Skeletal muscle satellite cell (primary cell): ENCODE measurements around a stretch of chr9.

DNA sequence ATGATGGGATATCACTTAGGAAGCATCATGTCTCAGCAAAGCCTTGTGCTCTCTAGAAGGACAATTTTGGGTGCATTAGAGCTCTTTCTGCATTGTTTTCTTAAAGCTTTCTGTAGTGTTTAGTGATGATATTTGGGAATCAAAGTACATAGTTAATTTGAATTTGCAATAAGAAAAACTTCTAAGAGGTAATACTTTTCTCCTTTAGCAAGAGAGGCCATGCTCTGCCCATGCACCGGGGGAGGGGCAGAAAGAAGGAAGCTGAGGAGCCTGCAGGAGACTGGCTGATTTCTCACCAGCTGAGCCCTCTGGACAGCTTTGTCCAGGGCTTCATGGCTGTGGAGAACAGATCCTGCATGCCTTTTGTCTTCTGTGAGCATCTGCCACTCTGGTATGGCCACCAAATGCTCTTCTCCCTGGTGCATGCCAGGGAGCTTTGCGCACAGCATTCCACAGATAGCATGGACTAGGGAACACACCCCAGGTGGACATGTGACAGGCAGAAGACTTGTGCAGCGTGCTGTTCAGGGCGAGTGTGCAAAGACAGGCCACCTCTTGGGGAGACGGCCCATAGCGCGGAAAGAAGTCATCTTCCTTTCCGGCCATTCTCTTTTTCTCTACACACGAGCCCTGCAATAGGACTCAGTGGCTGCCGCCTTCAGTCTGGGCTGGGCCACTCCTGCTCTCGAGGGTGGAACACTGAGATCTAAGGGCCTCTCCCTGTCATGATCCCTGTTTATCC is 56.5 kb downstream of the GADD45G start:
- CAGE, long polyA plus RNA: no peak

GRCh38 chr9:89666812-89667441 is 62.1 kb downstream of the GADD45G start:
- CAGE, long polyA plus RNA: no peak

DNA sequence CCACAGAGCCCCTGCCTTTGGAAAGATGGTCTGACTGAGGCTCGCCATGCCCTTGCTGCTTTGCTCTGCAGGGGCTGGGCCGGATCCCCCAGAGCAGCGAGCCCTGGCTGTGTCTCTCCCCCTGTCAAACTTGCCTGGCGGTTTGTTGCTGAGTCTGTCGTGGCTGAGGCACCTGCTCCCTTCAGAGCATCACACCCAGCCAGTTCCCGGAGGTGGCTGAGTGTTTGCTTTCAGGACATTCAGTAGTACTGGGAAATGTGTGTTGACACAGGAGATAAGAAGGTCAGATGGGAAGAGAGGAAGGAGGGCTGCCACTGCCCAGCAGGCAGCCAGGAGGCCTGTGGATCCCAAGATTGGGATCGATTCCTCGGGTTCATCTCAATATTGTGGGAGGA is 62.9 kb downstream of the GADD45G start:
- CAGE, long polyA plus RNA: no peak

DNA sequence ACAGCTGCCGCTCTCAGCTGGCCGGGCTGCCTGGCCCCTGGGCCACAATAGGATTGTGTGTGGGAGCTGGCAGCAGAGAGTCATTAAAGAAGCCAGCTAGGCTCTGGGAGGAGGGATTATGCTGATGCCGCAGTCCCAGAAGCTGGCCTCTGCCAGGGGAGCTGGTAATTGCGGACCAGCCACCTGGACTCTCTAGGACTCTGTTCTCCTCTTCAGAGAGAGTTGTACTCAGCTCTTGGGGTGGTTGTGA is 145.5 kb downstream of the GADD45G start:
- CAGE, long polyA plus RNA: no peak

- CAGE, long polyA plus RNA: no peak
These were observed 173.6 kb downstream of the GADD45G start for GRCh38 chr9:89778447-89778820.

GRCh38 chr9:89999284-90000438 is 394.8 kb downstream of the GADD45G start:
- CAGE, long polyA plus RNA: no peak

GRCh38 chr9:90044563-90045026 is 439.8 kb downstream of the GADD45G start:
- CAGE, long polyA plus RNA: no peak

DNA sequence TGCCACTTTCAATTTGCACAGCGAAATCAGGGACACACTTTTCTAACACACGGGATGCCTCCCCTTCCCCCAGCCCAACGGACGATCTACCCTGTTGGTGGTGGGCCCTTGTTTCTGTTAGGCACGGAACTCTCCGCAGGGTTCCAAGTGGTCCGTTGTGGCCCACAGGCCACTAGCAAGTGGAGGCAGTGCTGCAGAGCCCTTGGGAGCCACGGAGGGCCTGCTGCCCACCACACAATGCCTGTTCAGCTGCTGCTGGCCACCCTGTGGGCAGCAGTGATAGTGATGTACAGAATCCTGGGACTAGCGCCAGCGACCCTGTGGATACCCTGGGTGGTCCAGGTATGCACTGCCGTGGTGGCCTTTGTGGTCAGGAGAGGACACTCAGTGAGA is 58.9 kb downstream of the DIRAS2 start:
- CAGE, long polyA plus RNA: no peak

DNA sequence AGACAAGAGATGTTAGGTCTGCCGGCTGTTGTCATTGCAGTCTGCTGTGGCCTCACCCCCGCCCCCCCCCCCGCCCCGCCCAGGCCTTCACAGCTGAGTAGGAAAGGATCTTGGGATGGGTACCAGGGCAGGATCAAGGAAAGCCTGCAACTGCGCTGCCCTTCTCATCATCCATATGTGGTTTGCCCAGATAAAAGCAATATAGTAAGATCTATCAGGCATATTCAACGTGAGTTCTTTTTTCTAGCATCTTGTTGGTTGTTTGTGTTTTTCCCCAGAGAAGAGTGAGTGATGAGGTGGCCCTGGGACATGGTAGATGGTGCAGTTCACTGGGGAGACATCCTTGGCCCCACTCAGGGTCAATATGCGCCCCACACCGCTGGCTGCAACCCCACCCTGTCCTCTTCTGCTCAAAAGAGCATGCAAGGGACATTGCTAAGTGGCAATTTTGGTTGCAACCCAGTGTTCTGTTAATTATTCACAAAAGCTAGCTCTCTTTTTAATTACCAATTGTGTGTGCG is 26.6 kb downstream of the SYK start:
- CAGE, long polyA plus RNA: no peak

GRCh38 chr9:90835062-90835485 is 33.5 kb downstream of the SYK start:
- CAGE, long polyA plus RNA: no peak

GRCh38 chr9:90964947-90965702 is 163.5 kb downstream of the SYK start:
- CAGE, long polyA plus RNA: no peak

GRCh38 chr9:90998451-90998928 is 196.9 kb downstream of the SYK start:
- CAGE, long polyA plus RNA: no peak

GRCh38 chr9:90999752-91000594 is 198.4 kb downstream of the SYK start:
- CAGE, long polyA plus RNA: no peak

DNA sequence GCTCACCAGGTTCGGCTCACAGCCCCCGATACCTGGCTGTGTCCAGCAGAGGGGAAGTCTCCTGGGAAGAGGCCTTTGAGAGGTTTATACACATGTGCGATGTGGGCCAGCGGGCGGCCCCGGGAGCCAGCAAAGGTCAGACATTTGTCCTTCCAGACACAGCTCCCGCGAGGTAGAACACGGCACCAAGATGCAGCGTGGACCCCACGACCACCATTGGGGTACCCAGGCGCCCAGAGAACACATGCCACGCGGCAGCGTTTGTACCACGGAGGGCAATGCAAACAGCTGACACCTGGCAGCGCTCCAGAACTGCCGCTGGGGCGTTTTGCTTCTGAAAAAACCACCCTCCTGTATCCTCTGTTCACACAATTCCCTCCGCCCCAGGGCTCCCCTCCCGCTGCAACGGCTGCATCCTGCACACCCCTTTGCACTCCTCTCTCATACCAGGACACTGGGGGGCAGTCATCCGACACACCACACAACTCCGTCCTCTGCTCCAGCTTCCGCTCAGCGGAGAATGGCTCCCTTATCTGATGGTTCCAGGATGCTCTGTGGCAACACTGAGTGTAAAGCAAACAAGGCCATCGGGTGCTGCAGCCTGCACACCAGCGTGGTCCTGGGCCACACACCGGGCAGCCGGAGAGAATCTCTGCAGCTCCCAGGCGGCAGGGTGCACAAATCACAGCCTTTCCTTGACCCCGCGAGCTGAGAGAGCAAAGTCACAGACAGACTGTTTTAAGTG is 235.4 kb downstream of the SYK start:
- CAGE, long polyA plus RNA: no peak

- CAGE, long polyA plus RNA: no peak
These were observed 197.0 kb downstream of the AUH start for GRCh38 chr9:91164552-91165278.

DNA sequence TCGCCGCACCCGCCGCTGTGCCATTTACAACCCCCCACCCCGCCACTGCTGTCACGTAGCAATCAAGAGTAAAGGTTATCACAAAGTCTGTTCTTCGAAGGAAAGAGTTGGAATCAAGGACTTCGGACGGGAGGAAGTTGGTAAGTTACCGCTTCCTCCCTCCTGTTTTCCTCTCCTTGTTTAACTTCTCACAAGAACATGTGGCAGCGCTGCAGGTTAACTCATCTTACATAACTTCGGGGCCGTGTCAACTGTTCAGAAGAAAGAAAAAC is 167.7 kb downstream of the AUH start:
- CAGE, long polyA plus RNA: no peak

DNA sequence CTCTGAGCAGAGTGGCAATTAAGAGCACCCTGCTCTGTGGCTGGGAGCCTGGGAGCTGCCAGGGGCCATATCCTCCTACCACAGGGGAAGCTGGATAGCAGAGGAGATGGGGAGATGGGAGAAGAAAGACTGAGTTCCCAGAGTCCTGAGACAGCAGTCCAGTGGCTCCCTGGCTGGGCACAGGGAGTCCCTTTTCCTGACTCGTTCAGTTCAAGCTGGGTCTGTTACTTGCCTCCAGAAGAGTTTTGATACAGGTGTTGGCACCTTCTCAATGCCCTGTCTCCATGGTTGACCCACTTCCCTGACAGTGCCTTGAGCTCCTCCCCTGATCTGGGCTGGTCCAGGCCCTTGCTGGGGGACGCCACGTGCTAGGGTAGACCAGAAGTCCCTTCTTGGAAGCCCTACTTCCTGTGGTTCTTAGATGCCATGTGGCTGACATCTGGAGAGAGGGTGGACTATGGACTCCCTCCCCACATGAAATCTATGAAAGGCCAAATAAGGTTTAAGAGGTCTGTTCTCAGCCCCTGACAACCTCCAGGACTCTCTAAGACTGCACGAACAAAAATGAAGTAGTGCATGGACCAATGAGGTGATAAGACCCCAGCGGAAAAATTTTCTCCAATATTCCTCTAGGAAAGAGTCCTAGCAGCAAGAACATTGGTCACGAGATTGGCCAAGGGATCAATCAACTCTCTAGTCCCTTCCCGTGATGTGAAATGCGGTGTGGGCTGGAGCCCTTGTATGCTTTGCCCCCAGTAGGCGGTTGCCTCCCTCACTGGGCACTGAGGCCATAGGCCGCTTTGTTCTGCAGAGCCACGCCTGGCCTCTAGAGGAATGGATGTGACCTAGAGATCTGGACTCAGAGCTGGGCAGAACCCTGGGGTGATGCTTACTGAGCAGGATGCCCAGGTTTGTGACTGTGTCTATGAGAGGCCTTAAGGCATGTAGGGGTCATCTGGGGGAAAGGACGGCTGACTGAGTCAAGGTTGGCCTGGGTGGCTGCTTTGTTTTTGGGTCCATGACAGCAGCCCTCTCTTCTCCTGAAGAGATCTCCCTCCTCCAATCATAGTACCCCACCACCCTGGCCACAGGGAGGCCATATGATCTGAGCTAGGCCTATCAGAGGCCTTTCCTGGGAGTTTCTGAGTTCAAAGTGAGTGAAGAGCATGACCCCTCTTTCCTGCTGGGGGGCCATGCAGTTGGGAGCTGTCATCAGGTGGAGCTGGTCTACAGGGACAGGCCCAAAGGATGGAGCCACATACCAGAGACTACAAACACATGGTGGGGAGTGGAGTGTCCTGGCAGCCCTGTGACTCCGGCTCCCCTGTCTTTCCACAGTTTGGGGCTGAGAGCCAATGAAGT is 165.8 kb downstream of the AUH start:
- CAGE, long polyA plus RNA: no peak

GRCh38 chr9:91298419-91298913 is 63.3 kb downstream of the AUH start:
- CAGE, long polyA plus RNA: no peak

DNA sequence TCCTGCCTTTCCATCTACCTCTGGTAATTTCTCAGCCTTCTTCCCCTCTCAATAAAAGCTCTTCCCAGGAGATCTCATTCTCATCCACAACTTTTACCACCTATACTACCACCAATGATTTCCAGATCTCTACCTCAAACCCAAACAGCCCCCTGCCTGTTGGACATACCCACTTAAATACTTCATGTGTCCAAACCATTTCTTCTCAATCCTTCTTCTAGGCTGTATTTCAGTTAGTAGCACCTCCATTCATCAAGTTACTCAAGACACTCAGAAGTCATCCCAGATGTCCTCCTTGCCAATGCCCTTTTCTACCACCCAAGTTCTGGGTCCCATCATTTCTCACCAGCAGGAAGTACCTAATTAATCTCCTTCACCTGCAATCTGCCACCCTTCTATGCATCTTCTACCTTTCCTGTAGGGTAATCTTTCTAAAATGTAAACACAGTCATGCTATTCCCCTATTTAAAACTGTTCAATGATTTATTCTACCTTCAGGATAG is 61.5 kb downstream of the AUH start:
- CAGE, long polyA plus RNA: no peak

DNA sequence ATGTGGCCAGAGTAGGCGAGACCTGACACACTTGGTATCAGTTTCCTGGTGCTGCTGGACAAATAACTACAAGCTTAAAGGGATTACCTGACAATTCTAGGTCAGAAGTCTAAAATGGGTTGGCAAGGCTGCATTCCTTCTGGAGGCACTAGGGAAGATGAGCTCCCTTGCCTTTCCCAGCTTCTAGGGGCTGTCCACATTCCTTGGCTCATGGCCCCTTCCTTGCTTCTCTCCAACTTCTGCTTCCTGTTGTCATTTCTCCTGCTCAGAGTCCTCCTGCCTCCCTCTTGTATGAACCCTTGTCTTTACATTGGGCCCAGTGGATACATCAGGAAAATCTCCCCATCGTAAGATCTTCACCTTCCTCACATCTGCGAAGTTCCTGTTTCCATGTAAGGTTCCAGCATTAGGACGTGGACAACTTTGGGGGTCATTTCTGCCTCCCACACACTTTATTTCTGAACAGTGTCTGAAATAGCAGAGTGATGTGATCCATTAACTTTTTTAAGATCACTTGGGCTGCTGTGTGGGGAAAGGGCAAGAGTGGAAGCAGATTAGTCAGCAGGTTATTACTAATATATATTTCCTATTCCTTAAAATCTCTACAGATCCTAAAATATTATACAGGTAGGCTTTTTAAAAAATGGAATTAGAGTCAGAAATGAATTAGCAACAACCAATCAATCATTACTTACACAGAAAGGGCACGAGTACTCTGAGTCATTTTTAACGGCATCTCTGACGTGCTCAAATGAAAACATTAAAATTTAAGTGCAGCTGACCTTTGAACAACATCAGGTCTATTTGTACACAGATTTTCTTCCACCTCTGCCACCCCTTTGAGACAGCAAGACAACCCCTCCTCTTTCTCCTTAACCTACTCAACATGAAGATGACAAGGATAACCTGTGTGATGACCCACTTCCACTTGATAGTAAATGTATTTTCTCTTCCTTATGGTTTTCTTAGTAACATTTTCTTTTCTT is 19.4 kb downstream of the AUH start:
- CAGE, long polyA plus RNA: no peak